ENCODE results near the genes AMBRA1 and SLC39A13.

DNA sequence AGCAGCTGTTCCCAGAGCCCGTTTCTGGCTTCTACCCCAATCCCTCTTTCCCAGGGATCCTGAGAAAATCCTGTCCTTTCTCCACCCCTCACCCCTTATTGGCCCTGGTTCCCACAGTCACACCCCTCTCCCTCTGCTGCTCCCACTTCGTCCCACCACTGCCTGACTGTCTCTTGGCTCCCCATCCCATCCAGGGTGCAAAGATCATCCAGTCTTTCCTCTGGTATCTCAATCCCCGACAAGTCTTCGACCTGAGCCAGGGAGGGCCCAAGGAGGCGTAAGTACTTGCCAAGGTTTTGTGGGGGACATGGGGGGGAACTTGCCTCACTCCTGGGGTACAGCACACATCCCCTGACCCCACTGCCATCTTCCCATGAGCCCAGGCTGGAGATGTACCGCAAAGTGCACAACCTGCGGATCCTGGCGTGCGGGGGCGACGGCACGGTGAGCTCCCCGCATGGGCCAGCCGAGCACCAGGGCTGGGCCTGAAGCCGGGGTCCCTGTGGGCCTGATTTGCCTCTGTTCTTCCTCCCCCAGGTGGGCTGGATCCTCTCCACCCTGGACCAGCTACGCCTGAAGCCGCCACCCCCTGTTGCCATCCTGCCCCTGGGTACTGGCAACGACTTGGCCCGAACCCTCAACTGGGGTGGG, 9.1 kb upstream of the MDK start:
- CAGE, long polyA plus RNA: no peak
- RRBS: no CpG with 5 or more reads among the region's 19 CpGs

GRCh38 chr11:46382230-46382876, 884 bp downstream of the MDK start:
- CAGE, long polyA plus RNA: no peak
- RRBS: 3% methylated on average over 7 of the region's 44 CpGs

DNA sequence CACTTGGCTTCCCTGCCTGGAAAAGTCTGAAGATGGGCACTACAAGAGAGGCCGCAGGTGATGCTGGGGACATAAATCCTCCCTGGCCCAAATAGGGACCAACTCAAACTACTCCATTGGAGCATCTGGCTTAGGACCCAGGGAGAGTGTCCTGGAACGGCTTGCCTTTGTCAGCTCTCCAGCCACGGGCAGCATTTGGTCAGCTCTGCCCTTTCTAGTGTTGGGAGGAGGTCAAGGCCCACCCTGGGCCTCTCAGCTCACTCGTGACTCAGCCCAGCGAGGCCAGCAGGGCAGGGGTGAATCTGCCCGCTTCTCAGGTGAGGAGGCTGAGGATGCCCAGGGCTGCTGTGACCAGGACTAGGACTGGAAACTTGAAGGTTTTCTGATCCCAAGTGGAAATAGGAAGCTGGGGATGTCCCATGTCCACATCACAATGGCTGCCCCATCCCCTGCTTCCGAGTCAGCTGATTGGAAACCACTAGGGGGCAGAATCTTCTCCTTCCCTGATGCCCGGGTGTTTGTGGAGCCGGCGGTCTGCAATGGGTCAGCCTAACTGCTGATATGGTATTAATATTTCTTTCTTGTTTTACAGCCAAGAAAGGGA, 1.5 kb downstream of the MDK start:
- CAGE, long polyA plus RNA: no peak
- RRBS: no CpG with 5 or more reads among the region's 10 CpGs

DNA sequence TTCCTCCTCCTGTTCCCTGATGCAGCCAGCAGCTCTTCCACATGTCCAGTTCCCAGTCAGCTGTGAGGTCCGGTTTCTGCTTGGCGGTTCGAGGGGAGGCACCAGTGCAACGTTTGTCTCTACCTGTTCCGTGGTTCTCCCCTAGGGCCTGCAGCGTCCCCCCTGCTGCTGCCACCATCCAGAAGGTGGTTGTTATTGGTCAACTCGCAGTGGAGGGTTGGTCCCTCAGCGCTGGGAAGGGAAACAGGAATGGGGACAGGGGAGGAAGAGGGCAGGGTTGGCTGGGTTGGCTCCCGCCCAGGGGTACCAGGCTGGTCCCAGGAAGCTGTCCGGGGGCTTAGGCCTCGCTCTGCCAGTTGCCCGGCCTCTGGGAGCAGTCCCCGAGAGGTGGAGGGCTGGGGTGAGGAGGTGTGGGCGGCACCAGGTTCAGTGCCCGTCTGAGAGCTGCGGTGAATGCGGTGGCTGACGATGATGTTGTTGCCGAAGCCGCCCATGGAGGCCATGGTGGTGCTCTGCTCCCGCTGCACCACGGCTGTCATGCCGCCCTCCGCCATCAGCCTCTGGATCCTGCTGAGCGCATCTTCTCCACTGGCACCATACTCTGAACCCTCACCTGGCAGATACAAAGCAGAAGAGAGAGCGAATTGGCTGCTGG, 5.9 kb upstream of the CHRM4 start:
- CAGE, long polyA plus RNA: no peak
- RRBS: no CpG with 5 or more reads among the region's 26 CpGs

GRCh38 chr11:46428694-46429398, 37.3 kb upstream of the CHRM4 start:
- CAGE, long polyA plus RNA: no peak
- RRBS: no CpG with 5 or more reads among the region's 27 CpGs

DNA sequence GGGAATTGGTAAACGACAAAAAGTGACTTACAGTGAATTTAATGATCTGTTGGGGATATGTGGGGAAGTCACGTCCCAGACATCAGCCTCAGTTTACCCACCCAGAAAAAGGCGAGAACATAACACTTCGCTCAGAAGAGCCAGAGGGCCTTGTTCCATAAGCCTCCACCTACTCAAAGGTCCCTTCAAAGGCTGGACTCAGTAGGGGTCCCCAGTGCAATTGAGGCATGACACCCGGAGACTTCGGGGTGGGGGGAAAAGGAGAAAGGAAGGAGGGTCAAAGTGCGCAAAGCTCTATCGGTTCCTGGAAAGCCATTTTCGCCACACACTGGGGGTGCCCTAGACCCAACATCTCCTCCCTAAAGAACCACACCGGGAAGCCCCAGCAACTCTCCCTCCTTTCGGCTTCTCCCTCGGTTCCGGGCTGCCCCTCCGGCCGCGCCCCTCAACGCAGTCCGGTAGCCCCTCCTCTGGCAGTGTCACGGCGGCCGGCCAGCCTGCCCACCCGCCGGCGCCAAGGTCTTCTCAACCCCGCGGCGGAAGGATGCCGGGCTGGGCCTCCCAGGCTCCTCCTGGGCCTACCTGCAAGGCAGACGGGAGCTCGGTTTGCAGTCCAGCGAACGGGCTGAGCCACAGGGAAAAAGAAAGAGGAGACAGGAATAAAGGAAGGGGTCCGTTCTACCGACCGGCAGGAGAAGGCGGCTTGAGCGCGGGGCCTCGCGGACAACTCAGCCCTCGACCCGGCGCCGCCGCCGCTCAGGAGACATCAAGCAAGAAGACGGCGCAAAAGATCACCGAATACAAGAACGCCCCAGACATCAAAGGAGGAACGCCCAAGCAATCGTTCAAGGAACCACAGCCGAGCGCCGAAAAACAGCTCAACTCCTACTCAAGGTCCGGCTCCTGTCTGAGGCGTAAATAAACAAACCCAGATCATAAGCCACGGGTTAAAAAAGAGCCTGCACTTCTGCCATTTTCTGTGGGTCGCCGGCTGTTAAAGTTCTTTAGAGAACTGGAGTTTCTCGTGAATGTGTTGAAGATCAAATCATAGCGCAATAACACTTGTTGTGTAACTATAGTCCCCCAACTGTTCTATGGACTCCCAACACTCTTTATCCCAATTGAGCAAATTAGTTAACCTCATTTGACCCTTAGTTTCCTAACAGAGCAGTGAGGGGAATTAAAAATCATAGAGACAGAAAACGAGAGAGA, at the start of gene AMBRA1:
Gene AMBRA1 (minus strand): TSS at position 778 of the 1,212 bp plus-strand sequence.
- CAGE, long polyA plus RNA: no peak
- RRBS: 2% methylated on average over 15 of the region's 63 CpGs

- CAGE, long polyA plus RNA: no peak
- RRBS: no CpG with 5 or more reads among the region's 16 CpGs
Measured at GRCh38 chr11:46743402-46744728, 24.9 kb downstream of the F2 start.

GRCh38 chr11:47153361-47153819, 23.3 kb downstream of the ARFGAP2 start:
- CAGE, long polyA plus RNA: no peak
- RRBS: no CpG with 5 or more reads among the region's 6 CpGs

GRCh38 chr11:47155130-47155654, 21.5 kb downstream of the ARFGAP2 start:
- CAGE, long polyA plus RNA: no peak
- RRBS: no CpG with 5 or more reads among the region's 9 CpGs

DNA sequence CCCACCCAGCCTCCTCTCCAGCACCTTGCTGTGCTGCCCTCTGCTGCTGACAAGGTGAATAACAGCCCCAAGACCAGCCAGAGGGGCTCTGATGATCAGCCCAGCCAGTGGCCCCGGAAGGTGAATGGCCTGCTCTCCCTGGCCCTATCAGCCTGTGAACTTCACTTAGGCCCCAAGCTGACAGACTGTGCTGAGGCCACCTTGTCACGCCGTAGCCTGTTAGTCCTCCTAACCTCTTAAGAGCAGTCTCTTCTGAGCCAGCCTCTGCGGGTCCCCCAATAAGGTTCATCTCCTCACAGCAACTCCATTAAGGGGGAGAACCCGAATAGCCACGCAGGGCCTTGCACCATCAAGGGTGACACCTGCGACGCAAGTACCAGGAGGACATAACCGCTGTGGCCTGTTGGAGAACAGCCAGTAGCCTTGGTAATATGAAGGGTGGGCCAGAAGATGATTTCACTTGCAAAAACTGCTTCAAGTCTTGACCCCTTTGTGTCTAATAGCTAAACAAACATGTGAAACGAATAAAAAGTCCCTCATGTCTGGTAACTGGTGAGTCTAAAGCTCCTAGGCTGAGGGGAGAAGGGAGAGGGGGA, 14.9 kb downstream of the ARFGAP2 start:
- CAGE, long polyA plus RNA: no peak
- RRBS: no CpG with 5 or more reads among the region's 10 CpGs

- CAGE, long polyA plus RNA: no peak
- RRBS: 1% methylated on average over 9 of the region's 54 CpGs
Measured at GRCh38 chr11:47177022-47177919, 592 bp upstream of the ARFGAP2 start.

GRCh38 chr11:47213998-47214517, 716 bp upstream of the DDB2 start:
- CAGE, long polyA plus RNA: no peak
- RRBS: 16% methylated on average over 5 of the region's 16 CpGs

DNA sequence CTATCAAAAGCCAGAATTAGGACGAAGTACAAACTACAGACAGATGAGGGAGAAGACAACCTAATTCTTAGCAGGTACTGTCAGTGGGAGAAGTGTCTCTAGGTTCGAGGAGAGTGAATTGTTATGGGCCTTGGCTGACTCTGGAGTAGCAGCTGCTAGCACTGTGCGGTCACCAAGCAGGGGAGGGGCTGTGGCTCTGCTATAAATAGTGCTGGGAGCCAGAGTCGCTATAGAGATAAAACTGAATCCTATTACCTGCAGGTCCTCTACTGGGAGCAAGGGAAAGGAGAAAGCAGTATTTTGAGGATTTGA, 14.2 kb downstream of the NR1H3 start:
- CAGE, long polyA plus RNA: no peak
- RRBS: no CpG with 5 or more reads among the region's 4 CpGs

- CAGE, long polyA plus RNA: no peak
- RRBS: no CpG with 5 or more reads among the region's 10 CpGs
Measured at GRCh38 chr11:47325633-47326229, 26.8 kb downstream of the MYBPC3 start.

DNA sequence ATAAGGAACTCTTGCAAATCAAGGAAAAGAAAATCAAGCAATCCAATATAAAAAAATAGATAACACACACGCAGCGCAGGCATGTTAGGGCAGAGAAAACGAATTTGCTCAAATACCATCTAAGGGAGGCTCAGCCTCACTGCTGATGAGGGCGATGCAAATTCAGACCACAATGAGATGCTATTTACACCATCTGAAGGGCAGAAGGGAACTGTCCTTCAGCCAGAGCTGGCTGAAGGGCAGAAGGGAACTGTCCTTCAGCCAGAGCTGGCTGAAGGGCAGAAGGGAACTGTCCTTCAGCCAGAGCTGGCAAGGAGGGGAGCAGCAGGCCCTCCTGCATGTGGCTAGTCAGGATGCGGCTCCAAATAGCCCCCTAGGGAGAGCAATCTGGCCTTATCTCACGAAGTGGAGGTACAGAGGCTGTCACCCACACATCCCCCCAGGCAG, 7.6 kb upstream of the SLC39A13 start:
- CAGE, long polyA plus RNA: no peak
- RRBS: no CpG with 5 or more reads among the region's 6 CpGs

- CAGE, long polyA plus RNA: start-site peak on the plus strand at chr11:47408589-47408638, 148 and 112 reads in 2 replicates
- RRBS: 2% methylated on average over 52 of the region's 95 CpGs
Measured at GRCh38 chr11:47407669-47408782, at the start of gene SLC39A13. Gene SLC39A13 (plus strand): TSS chr11:47408590.

GRCh38 chr11:47413531-47414497, 5.4 kb downstream of the SLC39A13 start:
- CAGE, long polyA plus RNA: no peak
- RRBS: no CpG with 5 or more reads among the region's 23 CpGs

- CAGE, long polyA plus RNA: no peak
- RRBS: 100% methylated on average over 1 of the region's 15 CpGs
Measured at GRCh38 chr11:47417400-47418606, 8.4 kb downstream of the PSMC3 start.

GRCh38 chr11:47478672-47479497, 29.9 kb upstream of the RAPSN start:
- CAGE, long polyA plus RNA: no peak
- RRBS: no CpG with 5 or more reads among the region's 5 CpGs

DNA sequence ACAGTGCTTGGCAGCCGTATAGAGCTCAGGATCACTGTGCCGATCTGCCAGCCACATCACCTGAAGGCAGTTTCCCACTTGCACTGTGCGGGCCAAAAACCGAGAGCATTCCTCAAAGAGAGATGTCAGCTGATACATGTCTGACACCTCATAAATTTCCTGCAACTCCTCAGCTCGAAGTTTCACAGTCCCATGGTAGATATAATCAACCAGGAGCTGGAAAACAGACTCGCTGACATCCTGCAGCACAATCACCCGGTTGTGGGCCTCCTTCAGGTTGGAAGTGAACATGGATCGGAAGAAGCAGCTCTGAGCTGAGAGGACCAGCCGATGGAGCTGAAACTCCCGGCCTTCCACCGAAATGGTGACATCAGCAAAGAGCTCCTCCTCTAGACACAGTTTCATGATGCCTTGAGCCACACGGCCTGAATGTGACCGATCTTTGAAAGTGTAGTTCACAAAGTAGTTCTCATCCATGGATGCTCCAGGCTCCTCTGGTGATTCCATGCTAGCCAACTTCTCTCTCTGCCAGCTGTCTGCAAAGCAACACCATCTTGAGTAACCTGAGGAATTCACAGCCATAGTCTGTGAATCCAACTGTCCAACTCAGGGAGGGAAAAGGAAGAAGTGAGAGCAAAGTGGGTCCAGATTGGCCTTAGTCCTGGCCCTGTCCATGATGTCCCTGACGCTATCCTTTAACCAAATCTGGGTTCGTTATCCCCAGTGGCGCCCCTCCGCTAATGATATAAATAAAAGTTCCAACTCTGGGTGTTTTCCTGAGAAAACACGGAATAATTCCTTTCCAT, 1.1 kb downstream of the KBTBD4 start:
- CAGE, long polyA plus RNA: no peak
- RRBS: 44% methylated on average over 3 of the region's 18 CpGs

Data from AG04450 (cell line).